ReNcell CX (cell line): Measurements from ENCODE around the genes UGT1A8, UGT1A9, HJURP and TRPM8.

- PRO-cap, result no peak
Observed at GRCh38 chr2:233385375-233386090, 31.2 kb downstream of the DGKD start.

- PRO-cap, result no peak
Observed at GRCh38 chr2:233414813-233415647, 60.7 kb downstream of the DGKD start.

GRCh38 chr2:233455810-233456439 lies 101.6 kb downstream of the DGKD start:
- PRO-cap, result no peak

DNA sequence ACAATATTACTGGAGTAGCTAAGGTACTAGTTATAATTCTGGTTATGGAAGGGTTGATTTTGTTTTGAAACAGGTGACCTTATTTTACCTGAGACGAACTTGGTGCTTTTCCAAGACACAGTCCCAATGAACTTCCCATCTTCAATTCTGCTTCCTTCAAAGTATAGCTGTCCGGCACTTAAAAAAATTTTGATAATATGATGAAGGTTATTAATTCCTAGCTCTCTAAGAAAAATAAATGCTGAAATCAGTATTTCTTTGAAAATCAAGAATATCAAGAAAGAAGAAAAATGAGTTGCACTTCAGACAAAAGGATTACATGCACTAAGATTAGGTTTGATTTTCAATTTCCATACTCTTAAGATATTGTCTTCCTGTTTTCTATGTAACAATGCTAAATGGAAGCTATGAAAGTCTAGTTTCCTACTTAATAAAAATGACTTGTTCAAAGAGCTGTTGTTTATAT lies 54.9 kb downstream of the USP40 start:
- PRO-cap, result no peak

DNA sequence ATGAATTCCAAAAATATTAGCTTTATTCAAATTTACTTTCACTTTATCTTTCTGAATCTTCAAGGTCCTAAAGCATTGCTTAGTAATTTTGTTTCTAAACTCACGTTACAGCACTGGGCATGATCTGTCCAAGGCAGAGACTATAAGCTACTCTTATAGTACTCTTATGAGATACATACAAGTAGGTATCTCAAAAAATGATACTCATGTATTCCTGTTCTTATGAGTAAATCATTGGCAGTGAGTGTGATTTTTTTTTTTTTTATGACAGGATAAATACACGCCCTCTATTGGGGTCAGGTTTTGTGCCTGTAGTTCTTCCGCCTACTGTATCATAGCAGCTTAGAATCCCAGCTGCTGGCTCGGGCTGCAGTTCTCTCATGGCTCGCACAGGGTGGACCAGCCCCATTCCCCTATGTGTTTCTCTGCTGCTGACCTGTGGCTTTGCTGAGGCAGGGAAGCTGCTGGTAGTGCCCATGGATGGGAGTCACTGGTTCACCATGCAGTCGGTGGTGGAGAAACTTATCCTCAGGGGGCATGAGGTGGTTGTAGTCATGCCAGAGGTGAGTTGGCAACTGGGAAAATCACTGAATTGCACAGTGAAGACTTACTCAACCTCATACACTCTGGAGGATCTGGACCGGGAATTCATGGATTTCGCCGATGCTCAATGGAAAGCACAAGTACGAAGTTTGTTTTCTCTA lies at the start of gene UGT1A8:
Gene UGT1A8 (plus strand): TSS at position 306 of the 704 bp plus-strand sequence.
- PRO-cap, result no peak

GRCh38 chr2:233671437-233672224 lies at the start of gene UGT1A9:
Gene UGT1A9, plus strand, starts transcription at chr2:233671898.
- PRO-cap, result no peak

- PRO-cap, result no peak
Observed at GRCh38 chr2:233758884-233759564, 1.0 kb upstream of the UGT1A1 start.

GRCh38 chr2:233760670-233761242 lies 686 bp downstream of the UGT1A1 start:
- PRO-cap, result no peak

- PRO-cap, result no peak
Observed at GRCh38 chr2:233761288-233761786, 1.3 kb downstream of the UGT1A1 start.

GRCh38 chr2:233823192-233823884 lies 31.0 kb downstream of the HJURP start:
- PRO-cap, result no peak

DNA sequence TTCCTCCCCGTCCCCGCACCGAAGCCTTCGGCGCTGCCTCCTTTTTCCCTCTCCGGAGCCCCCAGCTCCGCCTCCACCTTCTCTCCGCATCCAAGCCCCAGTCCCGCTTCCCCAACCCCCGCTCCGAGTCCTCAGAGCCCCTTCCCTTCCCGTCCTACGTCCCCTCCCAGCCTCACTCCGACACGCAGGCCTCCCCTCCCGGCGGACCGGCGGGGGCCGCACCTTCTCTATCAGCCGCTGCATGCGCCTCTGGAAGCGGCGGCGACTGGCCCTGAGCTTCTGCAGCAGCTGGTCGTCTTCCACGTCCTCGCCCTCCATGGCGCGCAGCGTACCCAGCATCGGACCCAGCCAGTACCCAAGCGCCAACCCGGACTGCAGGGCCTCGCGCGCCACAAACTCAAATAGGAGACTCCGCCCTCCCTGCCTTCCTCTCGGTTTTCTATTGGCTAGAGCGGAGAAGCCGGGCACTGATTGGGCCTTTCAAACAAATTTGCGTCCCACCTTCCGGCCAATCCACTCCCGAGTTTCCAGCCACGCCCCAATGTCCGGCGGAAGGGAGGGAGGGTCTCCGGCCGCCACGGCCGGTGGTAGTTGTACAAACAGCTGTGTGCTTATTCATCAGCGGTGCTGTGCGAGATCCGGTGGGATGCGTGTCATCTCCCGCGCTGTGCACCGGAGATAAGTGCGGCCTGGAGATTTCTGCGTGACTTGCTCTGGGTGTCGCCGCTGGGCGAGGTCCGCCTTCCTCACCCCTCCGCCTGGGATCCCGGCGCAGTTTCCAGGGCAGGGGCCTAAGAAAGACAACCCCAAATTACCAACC lies at the start of gene HJURP:
Gene HJURP (minus strand): TSS at position 374 of the 820 bp plus-strand sequence.
- PRO-cap, result bidirectional peak, plus-strand start at position 624 of the sequence, minus-strand start at position 368 of the sequence

GRCh38 chr2:233917251-233917791 lies at the start of gene TRPM8:
Gene TRPM8, plus strand, starts transcription at chr2:233917373.
- PRO-cap, result unidirectional peak, plus-strand start at chr2:233917379

DNA sequence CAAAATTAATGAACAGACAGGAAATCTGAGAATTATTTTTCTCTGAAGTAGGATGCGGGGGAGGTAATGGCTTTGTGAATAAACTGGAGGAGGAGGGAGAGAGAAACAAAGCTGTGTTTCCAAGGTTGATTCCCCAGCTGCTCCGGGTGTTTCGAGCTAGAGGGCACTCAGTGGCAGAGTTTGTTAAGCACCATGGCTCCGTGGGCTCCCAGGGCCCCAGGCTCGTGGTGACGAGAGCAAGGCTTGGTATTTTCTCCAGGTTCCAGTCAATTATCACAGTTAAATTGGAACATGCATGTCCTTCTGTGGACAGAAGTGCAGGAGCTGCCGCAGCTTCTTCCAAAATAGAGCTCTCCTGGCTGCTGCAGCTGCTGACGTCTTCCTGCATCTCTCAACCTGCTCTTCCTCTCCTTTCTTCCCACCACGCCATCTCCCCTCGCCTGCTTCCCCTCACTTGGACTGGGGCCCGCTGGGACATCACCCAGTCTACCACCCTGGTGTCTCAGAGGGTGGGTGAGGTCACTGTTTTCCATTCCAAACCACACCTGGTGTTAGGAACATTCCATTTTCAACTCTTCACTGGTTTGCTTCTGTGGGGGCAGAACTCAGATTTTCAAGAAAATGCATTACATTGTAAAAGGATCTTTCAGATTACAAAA lies 41.3 kb downstream of the SPP2 start:
- PRO-cap, result no peak

GRCh38 chr2:234289144-234289409 lies 207.8 kb downstream of the ARL4C start:
- PRO-cap, result no peak

DNA sequence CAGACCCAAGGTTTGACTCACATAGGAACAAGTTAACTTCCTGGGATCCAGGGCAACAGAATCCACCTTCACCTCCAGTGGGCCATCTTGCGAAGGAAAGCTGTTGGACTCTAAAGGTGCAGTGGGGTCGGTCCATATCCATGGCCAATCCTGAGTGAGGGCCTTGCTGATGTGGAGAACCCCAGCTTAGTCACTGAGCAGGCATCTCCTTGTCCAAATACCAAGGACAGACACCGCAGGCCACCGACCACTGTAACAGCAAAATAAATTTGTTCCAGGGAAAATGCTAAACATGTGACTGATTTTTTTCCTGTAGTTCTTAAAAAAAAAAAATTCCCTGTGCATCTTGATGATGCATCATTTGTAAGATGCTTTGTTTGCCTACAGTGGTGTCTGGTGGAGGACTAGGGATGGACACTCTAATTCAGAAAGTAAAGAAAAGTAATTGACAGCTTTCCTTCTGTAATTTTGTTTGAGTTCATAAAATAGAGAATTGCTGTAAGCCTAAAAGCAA lies 188.8 kb downstream of the ARL4C start:
- PRO-cap, result no peak

DNA sequence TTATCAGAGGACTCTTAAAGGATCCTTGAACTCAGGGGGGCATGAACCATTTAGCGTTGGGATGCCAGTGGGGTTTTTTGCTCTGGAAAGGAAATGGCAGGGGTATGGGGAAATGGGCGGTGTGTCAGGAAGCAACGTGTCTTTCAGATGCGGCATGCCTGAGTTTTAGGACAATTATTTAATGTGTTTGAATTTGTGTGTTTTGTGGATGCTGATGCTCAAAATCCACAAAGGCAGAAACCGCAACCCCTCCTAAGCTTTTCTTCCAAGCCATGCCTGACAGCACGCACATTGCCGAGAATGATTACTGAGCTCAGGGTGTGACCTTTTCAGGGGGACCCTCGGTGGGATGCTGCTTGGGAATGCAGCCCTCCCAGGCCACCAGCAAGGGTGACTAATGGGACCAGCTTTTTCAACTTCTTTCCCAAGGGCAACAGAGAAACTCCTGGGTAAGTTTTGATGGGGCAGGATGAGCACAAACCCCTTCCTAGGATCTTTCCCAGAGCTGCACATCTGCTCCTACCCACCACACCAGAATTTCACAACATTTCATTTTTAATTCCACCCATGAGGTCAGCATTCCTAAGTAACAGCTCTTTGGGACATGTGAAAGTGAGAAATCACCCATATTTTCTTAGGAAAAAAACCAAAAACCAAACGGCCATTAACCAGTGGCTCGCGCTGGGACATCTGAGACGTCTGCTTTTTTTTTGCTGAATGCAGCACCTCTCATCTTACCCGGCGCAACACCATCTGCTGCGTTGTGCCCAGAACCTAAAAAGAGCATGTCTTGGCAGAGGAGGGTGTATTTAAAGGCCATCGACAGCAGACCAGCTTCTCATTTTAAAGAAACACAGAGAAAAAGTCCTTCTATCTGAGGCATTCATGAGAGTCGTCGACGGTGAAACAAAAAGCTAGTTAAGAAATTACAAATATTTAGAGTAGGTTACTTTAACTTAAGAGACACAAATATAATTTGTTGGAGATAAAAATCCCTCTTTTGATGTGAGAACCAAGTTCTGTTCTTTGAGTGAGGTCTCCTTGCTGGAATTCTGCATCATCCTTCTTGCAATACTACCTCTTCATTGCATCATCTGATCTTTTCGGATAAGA lies 119.0 kb downstream of the ARL4C start:
- PRO-cap, result no peak

- PRO-cap, result no peak
Observed at GRCh38 chr2:234468468-234469153, 28.3 kb downstream of the ARL4C start.

- PRO-cap, result no peak
Observed at GRCh38 chr2:234489823-234491308, 6.5 kb downstream of the ARL4C start.

- PRO-cap, result no peak
Observed at GRCh38 chr2:234686533-234686814, 189.6 kb upstream of the ARL4C start.

DNA sequence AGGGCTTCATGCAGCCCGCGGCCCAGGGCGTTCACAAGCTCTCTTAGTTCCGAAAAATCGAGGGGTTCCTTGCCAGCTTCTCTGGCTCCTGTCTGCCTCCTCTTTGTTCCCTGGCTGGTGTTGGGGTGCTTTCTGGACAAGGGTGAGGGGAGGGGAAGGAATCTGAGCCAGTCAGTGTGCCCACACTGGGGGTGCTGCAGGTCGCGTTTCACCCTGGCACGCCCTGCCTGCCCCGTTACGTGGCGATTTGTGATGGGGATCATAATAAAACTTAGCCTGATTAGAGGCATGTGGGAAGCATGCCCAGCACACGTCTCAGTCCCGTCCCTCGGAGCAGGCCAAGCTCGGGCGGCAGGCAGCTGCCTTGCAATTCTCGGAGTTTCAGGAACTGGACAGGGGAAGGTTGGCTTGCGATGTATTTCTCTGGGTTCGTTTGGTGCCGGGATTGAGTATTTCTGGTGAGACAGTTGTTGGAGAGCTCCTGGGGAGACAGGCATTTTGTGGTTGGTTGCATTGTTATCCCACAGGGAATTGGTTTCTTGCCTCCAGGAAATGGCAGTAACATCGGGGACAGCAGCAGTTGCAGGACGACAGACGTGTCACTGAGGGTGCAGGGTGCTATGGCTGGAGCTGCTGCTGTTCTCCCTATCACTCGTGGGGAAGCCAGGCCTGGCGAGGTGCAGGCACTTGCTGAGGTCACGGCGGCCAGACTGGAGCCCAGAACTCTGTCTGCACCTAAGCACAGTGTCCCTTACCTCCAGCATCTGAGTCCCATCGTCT lies 23.0 kb downstream of the SH3BP4 start:
- PRO-cap, result bidirectional peak, plus-strand start at position 375 of the sequence, minus-strand start at position 245 of the sequence